ENCODE measurements around a stretch of chr3.

DNA sequence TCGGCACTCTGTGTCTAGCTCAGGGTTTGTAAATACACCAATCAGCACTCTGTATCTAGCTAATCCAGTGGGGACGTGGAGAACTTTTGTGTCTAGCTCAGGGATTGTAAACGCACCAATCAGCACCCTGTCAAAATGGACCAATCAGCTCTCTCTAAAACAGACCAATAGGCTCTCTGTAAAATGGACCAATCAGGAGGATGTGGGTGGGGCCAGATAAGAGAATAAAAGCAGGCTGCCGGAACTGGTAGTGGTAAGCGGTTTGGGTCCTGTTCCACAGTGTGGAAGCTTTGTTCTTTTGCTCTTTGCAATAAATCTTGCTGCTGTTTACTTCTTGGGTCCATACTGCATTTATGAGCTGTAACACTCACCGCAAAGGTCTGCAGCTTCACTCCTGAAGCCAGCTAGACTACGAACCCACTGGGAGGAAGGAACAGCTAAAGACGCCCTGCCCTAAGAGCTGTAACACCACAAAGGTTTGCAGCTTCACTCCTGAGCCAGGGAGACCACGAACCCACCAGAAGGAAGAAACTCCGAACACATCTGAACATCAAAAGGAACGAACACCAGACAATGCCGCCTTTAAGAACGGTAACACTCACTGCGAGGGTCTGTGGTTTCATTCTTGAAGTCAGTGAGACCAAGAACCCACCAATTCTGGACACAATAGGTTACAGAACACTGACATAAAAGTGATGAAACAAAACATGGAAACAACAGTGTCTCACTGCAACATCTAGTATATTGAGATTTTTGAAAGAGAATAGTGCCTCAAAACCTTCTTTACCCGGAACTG, 28.7 kb upstream of the PLSCR2 start:
- PRO-cap = no peak
- RAMPAGE, long total RNA, 2 experiments = no peak in any of the 2 experiments

- PRO-cap = no peak
- RAMPAGE, long total RNA, 2 experiments = no peak in any of the 2 experiments
Observed at GRCh38 chr3:146510005-146510511, 34.3 kb downstream of the PLSCR1 start.

GRCh38 chr3:147393129-147394179, 12.9 kb downstream of the ZIC4 start:
- PRO-cap = unidirectional peak, plus-strand start at chr3:147393432
- RAMPAGE, long total RNA, 2 experiments = no peak in any of the 2 experiments

DNA sequence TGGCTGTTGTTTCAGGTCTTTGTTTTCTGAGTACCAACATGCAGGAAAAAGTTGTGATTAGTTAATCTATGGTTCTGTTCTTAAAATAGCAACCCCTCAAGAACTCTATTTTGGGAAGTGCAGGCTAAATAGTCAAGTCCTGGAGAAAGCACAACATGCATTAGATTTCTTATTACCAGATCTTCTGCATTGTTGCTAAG, 304.6 kb downstream of the ZIC1 start:
- PRO-cap = no peak
- RAMPAGE, long total RNA, 2 experiments = no peak in any of the 2 experiments

- PRO-cap = no peak
- RAMPAGE, long total RNA, 2 experiments = no peak in any of the 2 experiments
Observed at GRCh38 chr3:148280701-148281006, 417.0 kb upstream of the AGTR1 start.

GRCh38 chr3:148727228-148727757, 29.6 kb downstream of the AGTR1 start:
- PRO-cap = no peak
- RAMPAGE, long total RNA, 2 experiments = no peak in any of the 2 experiments

DNA sequence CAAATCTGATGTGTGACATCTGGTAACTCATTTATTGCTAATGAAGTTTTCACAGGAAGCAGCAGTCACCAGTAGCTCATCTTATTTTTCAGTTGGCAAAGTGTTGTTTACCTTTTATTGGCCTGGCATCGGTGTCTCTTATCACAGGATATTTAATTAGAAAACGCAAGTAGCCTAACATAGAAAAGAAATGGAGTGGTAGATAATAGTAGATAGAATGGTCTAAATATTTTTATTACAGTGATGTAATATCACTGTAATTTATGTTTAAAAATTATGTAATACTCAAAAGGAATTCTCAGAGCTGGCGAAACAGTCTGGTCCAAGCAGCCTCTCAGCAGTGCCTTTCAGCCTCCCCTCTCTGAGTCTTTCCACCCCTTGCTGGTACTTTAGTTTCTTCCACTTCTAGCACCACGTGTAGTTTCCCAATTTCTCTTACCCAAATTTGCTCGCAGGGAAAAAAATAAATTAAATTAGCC, 31.9 kb downstream of the AGTR1 start:
- PRO-cap = no peak
- RAMPAGE, long total RNA, 2 experiments = no peak in any of the 2 experiments

- PRO-cap = unidirectional peak, minus-strand start at chr3:148790954
- RAMPAGE, long total RNA, 2 experiments = no peak in any of the 2 experiments
Observed at GRCh38 chr3:148790874-148791248, 36.8 kb upstream of the CPB1 start.

GRCh38 chr3:148840094-148840849, 12.7 kb downstream of the CPB1 start:
- PRO-cap = no peak
- RAMPAGE, long total RNA, 2 experiments = no peak in any of the 2 experiments

- PRO-cap = no peak
- RAMPAGE, long total RNA, 2 experiments = no peak in any of the 2 experiments
Observed at GRCh38 chr3:148856362-148857413, 8.4 kb upstream of the CPA3 start.

GRCh38 chr3:149145612-149146601, 16.5 kb downstream of the HPS3 start:
- PRO-cap = no peak
- RAMPAGE, long total RNA, 2 experiments = no peak in any of the 2 experiments

GRCh38 chr3:149218945-149219498, 2.6 kb downstream of the CP start:
- PRO-cap = no peak
- RAMPAGE, long total RNA, 2 experiments = no peak in any of the 2 experiments

- PRO-cap = no peak
- RAMPAGE, long total RNA, 2 experiments = no peak in any of the 2 experiments
Observed at GRCh38 chr3:149368777-149369996, 8.3 kb downstream of the TM4SF1 start.

GRCh38 chr3:149442743-149443155, 31.7 kb upstream of the TM4SF4 start:
- PRO-cap = no peak
- RAMPAGE, long total RNA, 2 experiments = no peak in any of the 2 experiments

DNA sequence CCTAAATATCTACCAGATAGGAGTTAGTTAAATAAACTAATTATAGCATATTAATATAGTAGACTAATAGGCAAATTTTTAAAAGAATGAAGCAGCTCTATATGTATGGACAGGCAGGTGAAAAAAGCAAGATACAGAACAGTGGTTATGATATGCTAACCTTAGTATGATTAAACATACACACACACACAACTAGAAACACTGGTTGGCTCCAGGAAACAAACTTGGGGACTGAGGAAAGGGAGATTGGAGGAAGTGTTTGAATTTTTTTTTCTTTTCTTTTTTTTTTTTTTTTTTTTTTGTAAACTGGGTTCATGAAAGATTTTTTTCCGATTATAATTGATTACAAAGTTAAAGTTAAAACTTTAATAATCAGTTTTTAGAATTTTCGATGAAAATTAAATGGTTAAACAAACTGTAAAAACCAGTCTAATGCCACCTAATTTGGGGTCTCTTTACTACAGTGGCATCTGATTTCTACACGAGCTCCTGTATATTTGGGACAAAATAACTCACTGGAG, 86.8 kb downstream of the WWTR1 start:
- PRO-cap = no peak
- RAMPAGE, long total RNA, 2 experiments = no peak in any of the 2 experiments

- PRO-cap = no peak
- RAMPAGE, long total RNA, 2 experiments = no peak in any of the 2 experiments
Observed at GRCh38 chr3:149575571-149576807, 81.8 kb downstream of the WWTR1 start.

- PRO-cap = no peak
- RAMPAGE, long total RNA, 2 experiments = no peak in any of the 2 experiments
Observed at GRCh38 chr3:149590643-149591058, 67.2 kb downstream of the WWTR1 start.

GRCh38 chr3:149615467-149615916, 42.3 kb downstream of the WWTR1 start:
- PRO-cap = no peak
- RAMPAGE, long total RNA, 2 experiments = no peak in any of the 2 experiments

- PRO-cap = no peak
- RAMPAGE, long total RNA, 2 experiments = no peak in any of the 2 experiments
Observed at GRCh38 chr3:149657384-149657650, 508 bp downstream of the WWTR1 start.

DNA sequence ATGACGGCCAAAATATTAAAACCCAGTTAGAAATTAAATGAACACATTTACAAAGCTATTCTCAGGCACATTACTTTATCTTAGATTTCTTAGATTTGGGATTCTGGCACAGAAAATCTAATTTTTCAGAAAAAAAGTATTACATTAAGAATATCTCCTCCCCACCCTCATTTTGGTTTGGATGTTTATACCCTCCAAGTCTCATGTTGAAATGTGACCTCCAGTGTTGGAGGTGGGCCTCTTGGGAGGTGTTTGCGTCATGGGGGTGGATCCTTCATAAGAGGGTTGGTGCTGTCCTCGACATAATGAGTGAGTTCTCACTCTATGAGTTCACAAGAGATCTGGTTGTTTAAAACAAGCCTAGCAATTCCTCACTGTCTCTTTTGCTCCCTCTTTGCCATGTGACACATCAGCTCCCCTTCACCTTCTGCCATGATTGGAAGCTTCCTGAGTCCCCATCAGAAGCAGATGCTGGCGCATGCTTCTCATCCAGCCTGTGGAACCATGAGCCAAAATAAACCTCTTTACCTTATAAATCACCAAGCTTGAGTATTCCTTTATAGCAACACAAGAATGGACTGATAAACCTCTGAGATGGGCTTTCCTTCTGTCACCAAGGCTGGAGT, 45.7 kb upstream of the WWTR1 start:
- PRO-cap = no peak
- RAMPAGE, long total RNA, 2 experiments = no peak in any of the 2 experiments